Helper T cell (primary cell): ENCODE data around the gene URM1.

- PRO-cap, 2 experiments, result no peak in any of the 2 experiments
Measured at GRCh38 chr9:127823754-127824110, 21.1 kb downstream of the FPGS start.

DNA sequence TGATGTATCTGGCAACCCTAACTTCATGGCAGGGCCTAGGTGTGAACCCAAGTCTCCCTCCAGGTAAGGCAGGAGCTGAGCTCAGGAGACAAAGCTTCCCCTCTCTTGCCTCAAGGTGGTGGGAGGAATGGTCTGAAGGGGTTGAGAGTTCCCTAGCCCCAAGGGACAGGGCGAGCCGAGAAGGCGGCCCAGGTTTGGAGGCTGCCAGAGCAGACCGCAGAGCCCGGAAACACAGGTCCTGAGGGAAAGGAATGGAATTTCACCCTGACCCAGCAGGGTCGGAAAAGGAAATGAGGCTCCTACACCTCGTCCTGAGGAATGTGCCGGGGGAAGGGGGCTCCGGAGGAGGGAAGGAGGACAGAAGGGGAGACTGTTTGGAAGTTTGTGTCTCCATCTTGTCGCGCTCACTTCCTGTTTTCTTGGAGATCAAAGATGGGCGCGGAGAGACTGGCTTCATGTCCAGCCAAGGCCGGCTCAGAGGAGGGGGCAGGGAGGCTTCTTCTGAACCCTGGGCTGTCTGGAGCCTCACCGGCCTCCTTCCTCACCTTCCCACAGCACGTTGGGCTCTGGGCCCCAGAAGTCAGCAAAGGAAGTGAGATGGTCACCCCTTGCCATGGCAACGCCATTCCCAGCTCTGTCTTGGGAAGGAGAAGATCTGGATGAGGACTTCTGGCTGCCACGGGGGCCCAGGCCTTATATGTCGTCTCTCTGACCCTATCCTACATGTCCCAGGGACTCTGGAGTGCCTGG is 9.5 kb downstream of the ENG start:
- PRO-cap, 2 experiments, result no peak in any of the 2 experiments

DNA sequence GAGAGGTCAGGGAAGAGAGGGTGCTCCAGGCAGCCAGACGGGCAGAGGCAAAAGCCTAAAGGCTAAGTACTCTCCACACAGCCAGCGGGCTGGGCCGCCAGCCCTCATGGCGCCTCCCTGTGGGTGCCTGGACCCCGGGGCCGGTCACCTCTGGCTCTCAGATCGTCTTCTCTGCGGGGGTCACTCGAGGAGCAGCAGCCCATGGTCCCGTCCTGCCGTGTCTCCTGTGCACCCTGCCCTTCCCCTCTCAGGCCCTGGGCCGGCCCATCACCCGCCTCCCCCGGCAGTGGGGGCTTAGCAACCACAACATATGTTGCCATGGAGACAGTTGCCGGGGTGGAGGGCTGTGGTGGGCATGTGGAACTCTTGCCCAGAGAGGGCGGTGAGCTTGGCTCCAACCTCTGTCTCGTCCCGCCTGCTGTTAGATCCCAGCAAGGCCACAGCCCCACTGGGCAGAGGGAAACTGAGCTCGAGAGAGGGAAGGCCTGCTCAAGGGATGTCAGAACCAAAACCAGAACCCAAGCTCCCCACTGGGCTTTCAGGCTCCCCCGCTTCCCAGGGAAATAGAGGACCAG is 4.1 kb downstream of the AK1 start:
- PRO-cap, 2 experiments, result no peak in any of the 2 experiments

GRCh38 chr9:127948095-127948993 is 10.7 kb upstream of the DPM2 start:
- PRO-cap, 2 experiments, result no peak in any of the 2 experiments

- PRO-cap, 2 experiments, result no peak in any of the 2 experiments
Measured at GRCh38 chr9:127951898-127952591, 14.4 kb upstream of the DPM2 start.

DNA sequence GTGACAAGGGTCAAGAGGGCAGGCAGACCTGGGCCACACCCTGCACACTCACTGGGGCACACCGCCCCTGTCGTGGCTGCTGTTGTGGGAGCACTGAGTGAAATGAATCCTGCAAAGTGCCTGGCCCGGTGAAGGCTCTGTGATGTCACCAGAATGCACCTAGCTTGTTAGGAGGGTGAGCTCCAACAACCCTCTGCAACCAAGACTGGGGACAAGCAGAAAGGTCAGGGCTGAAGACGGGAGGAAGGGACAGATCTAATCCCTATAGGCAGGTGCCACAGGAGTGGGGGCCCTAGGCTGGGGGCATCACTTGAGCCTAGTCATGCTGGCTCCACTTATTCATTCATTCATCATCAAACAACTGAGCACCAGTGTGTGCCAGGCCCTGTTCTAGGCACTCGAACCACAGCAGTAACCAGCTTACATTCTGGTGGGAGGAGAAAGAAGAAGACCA is 18.2 kb upstream of the DPM2 start:
- PRO-cap, 2 experiments, result no peak in any of the 2 experiments

- PRO-cap, 2 experiments, result no peak in any of the 2 experiments
Measured at GRCh38 chr9:127973195-127974029, 7.4 kb downstream of the EEIG1 start.

DNA sequence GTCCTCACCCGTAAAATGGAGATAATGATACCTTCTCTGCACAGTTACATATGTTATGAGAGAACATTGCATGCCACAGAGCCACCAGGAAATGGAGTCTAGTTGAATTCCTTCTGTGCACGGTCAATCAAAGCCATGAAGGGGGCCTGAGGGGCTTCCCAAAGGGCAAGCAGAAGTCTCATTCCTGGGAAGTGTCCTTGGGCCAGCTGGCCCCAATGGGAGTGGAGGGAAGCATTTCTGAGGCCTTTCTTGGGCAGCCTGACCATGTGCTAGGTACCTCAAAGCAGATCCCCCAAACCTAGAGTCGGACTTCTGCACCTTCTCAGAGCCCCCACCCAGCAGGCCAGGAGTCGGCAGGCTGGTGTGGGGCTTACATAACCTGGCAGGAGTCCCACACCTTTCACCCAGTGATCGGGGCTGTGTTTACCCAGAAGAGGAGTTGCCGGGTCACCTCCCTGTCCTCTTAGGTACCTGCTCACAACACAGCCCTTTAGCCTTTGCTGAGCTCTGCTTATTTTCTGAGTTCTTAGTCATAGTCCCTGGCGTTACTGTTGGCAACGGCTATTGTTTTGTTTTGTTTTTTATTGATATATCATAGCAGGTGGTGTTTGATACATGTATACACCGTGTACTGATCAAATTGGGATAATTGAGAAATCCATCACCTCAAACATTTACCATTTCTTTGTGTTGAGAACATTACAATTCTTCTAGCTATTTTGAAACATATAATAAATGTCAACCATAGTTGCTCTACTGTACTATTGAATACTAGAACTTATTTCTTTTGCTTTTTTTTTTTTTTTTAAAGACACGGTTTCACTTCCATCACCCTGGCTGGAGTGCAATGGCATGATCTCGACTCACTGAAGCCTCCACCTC is 10.2 kb upstream of the EEIG1 start:
- PRO-cap, 2 experiments, result peak in 1 of 2 experiments; most common minus-strand start position 499 of the sequence (in 1)

DNA sequence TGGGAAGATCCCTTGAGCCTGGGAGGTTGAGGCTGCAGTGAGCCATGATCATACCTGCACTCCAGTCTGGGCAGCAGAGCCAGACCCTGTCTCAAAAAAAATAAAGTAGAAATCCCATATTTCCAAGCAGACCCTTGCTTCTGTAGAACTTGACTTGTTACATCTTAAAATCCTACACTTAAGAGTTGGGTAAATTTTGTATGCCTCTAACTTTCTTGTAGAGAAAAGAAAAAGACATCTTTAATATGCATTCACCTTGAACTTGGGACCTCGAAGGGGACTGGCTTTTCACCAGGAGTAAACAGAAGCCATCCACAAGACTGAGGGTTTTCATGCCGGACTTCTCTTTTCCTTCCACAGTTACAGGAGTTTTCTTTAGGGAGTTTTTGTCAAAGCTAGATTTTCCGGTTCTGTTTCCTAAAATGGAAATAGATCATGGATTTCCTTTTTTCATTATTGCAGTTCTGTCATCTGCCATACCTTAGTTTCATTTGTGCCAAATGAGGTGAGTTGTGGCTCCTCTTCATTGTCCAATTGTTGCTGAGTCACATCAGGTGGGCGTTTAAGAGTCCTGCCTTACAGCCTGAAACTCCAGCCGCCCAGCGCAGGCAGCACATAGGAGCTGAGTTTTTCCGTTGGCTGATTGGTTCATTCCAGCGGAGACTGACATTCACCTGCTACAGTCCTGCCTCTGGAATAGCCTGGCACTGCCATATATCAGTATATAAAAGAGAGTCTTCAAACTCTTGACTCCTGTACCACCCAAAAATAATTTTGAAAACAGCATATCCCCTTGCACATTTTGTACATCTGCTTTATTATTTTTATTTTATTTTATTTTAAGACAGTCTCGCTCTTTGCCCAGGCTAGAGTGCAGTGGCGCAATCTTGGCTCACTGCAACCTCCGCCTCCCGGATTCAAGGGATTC is 14.1 kb downstream of the SLC25A25 start:
- PRO-cap, 2 experiments, result no peak in any of the 2 experiments

- PRO-cap, 2 experiments, result no peak in any of the 2 experiments
Measured at GRCh38 chr9:128115002-128116083, 12.2 kb downstream of the PTGES2 start.

DNA sequence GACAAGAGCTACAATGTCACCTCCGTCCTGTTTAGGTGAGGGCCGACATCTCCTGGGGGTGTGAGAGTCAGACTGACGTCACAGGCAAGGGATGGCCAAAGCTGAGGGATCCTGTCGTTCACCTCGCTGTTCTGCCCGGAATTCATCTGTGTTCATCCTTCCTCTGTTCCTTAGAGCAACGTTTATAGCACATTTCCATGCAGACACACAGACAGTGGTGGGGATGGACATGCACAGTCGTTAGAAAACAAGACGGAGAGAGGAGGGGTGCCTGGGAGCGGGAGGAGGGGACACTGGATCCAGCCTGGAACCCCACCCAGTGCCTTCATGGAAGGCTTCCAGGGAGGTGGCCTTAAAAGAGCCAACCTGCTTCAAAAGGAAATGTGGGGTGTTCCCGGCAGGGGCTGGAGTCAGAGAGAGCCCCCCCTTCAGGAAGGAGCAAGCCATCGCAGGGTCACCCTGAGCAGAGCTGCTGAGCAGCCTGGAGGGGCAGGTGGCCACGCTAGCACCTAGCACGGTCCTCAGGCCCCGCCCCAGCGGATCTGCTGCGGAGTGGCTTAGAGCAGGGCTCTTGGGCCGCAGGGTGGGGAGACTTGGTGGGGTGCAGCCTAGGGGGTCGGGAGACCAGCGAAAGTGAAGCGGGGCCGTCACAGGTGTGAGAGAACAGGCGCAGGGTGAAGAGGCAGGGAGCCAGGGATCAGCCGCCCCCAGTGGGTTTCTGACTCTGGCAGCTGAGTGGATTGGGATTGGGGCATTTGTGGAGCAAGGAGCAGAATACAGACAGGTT is 1.3 kb downstream of the LCN2 start:
- PRO-cap, 2 experiments, result no peak in any of the 2 experiments

DNA sequence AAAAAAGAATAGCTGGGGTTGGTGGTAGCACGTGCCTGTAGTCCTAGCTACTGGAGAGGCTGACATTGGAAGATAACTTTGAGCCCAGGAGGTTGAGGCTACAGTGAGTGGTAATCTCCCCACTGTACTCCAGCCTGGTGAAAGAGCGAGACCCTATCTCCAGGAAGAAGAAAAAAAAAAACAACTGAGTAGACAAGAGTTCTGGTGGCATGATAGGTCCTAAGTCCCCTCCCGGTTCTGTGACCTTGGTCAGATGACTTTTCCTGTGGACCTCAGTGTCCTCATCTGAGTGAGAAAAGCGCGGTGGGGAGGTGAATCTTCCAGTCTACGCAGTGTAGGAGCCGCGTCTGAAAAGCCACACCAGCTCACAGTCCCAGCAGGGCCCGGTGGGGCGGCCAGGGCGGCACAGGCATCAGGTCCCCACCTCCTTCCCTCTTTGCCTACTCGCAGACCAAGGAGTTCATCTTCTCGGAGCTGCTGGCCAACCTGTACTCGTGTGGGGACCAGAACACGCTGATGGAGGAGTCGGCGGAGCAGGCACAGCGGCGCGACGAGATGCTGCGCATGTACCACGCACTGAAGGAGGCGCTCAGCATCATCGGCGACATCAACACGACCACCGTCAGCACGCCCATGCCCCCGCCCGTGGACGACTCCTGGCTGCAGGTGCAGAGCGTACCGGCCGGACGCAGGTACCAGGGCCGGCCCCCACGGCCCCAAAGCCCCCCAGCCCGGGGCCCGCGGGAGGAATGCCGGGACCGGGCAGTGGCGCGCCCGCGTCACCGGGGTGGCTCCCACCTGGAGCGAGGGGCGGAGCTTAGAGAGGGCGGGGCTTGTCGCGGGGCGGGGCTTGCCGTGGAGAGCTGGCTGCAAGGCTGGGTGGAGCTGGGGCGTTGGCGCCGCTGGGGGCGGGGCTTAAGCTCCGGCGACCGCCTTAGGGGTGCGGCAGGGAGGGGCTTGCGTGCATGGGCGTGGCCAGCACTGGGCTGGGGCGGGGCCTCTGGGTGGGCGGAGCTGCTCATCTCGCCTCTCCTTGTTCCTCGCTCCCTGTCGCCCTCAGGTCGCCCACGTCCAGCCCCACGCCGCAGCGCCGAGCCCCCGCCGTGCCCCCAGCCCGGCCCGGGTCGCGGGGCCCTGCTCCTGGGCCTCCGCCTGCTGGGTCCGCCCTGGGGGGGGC is 25.8 kb downstream of the GOLGA2 start:
- PRO-cap, 2 experiments, result peak in 2 of 2 experiments; most common plus-strand start position 122 of the sequence (in 1); most common minus-strand start position 349 of the sequence (in 1)

DNA sequence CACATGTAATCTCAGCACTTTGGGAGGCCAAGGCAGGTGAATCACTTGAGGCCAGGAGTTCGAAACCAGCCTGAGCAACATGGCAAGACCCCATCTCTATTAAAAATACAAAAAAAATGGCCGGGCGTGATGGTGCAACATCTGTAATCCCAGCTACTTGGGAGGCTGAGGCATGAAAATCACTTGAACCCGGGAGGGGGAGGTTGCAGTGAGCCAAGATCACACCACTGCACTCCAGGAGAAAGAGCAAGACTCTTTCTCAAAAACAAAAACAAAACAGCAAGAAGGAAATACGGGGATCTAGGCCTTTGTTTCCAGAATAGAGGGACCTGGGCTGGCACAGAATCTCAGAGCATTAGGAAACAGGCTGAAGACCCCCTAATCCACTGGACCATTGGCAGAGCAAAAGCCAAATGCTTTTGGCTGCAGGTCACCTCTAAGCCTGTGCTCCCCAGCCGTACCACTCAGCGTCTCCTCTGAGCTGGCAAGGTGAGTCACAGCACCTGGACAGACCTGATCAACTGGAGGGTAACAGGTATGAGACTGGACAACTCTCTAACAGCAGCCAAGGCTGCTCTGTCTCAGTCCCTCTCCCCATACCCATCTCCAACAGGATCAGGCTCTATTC is 4.9 kb downstream of the GOLGA2 start:
- PRO-cap, 2 experiments, result no peak in any of the 2 experiments

DNA sequence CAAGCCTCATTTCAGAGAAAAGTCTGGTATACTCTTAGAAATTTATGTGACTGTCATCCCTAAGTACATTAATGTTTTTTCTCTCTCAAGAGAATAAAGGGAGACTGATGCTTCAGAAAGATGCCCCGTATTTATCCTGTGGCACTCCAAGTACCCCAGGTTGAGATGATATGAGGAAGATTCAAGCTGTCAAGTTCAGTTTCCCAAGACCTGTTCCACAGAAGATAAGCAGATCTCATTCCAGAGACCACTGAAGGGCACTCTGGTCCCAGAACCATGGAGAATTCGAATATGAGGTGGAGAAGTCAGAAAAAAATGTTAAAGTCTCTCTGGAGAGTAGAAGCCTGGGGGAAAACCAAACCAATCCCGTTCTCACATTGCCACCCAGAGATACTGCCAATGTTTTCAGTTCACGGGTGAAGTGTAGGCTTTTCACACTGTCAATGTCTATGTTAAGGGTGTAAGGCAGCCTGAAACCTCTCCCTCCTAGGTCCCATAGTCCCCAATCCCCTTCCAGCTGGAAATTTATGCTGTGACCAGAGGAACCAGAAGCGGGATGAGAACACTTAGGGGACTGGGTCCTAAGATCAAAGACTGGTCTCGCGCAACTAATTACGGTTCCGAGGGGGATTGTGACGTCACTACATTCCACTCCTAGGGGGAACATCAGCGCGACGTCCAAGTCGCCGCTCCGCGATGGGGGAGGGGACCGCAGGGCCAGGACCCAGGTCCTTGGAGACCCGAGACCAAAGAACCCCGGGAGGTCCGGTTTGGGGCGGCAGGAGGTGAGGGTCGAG is 897 bp downstream of the GOLGA2 start:
- PRO-cap, 2 experiments, result no peak in any of the 2 experiments

DNA sequence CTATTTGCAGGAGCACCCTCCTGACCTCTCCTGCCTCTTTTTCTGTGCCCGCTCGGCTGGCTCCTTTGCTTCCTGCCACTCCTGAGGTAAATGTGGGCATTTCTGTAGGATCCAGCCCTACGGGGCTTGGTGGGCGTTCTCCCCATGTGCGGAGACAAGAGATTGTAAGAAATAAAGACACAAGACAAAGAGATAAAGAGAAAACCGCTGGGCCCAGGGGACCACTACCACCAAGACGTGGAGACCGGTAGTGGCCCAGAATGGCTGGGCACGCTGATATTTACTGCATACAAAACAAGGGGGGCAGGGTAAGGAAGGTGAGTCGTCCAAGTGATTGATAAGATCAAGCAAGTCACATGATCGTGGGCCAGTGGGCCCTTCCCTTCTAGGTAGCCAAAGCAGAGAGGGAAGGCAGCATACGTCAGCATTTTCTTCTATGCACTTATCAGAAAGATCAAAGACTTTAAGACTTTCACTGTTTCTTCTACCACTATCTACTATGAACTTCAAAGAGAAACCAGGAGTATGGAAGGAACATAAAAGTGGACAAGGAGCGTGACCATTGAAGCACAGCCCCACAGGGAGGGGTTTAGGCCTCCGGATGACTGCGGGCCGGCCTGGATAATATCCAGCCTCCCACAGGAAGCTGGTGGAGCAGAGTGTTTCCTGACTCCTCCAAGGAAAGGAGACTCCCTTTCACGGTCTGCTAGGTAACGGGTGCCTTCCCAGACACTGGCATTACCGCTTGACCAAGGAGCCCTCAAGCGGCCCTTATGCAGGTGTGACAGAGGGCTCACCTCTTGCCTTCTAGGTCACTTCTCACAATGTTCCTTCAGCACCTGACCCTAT is 3.3 kb downstream of the SWI5 start:
- PRO-cap, 2 experiments, result no peak in any of the 2 experiments

DNA sequence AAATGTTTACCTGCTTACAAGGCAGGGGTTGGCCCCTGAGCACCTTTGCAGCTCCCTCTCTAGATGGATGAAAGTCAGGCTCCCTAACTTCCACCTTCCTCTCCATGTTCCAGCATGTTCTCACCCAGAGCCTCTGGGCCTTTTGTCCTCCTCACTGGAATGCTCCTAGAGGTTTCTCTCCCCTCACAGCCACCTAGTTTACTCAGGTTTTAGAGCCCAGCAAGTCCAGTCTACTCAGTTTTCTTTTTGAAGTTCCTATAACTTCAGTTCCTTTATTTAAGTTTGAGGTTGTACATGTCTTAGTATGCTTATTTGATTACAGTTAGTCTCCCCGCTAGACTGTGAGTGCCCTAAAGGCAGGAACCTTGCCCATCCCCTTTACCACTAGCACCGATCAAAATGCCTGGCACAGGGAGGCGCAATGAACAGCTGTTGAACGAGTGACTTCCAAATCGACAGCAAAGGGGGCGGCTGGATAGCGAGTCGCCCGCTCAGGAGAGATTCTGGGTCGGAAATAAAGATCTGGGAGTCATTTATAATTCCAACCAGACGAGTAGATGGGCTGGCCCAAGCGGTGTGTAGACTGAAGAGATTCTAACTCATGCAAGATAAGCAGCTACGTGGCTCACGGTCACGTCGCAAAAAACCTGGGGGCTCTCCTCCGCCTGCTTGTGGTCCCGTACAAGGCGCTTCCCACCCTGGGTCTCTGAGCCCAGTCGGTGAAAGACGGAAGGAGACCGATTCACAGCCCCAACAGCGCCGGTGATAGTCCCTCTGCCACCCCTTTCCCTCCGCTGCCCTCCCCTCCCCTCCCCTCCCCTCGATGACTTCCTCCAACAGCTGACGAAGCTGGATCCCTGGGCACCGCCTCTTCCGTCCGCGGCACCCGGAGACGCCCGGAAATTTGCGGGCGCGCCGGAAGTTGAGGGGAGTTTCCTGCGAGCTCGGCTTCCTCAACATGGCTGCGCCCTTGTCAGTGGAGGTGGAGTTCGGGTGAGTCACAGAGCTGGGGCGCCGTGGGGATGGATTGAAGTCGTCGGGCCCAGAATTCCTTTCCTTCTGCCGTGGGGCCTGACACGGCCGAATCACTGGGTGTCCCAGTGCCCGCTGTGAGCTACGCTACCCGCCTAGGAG is at the start of gene URM1:
Gene URM1 (plus strand): TSS at position 952 of the 1,134 bp plus-strand sequence.
- PRO-cap, 2 experiments, result peak in 2 of 2 experiments; most common plus-strand start position 950 of the sequence (in 1); most common minus-strand start position 776 of the sequence (in 2)

DNA sequence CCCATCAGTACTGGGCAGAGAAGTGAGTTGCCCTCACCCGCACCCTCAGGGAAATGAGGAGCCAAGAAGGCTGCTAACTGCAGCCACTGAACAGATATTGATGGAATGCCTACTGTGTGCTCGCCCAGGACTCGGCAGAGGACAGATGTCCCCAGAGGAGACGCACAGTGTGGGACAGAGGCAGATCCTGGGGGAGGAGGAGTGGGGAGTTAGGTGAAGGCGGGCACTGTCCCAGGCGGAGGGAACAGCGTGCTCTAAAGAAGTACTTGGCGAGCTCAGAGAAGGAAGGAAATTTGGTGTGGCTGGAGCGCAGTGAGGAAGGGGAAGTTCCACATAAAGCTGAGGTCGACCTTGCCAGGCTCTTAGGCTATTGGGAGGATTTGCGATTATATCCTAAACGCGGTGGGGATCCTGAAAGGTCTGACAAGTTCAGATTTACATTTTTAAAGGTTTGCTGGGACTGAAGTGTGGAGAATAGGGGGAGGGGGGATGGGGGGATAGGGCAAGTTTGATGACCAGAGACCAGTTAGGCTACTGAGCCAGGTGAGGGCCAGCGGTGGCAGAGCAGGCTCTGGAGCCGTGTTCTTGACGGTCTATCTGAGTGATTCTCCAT is 23.6 kb upstream of the CERCAM start:
- PRO-cap, 2 experiments, result no peak in any of the 2 experiments

DNA sequence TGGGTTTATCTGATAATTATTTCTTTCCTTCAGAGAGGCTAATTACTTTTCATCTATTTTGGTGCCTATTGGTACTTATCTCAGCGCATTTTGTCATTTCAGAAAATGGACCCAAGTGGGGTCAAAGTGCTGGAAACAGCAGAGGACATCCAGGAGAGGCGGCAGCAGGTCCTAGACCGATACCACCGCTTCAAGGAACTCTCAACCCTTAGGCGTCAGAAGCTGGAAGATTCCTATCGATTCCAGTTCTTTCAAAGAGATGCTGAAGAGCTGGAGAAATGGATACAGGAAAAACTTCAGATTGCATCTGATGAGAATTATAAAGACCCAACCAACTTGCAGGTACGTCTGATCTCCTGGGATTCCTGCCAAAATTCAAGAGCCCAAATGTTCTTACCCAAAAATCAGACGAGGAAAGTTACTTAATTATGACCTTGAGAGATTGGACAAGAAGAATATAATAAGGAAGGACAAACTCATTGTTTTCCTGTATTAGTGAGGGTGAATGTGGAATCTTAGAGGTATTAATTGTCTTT is 14.3 kb downstream of the SPTAN1 start:
- PRO-cap, 2 experiments, result no peak in any of the 2 experiments

DNA sequence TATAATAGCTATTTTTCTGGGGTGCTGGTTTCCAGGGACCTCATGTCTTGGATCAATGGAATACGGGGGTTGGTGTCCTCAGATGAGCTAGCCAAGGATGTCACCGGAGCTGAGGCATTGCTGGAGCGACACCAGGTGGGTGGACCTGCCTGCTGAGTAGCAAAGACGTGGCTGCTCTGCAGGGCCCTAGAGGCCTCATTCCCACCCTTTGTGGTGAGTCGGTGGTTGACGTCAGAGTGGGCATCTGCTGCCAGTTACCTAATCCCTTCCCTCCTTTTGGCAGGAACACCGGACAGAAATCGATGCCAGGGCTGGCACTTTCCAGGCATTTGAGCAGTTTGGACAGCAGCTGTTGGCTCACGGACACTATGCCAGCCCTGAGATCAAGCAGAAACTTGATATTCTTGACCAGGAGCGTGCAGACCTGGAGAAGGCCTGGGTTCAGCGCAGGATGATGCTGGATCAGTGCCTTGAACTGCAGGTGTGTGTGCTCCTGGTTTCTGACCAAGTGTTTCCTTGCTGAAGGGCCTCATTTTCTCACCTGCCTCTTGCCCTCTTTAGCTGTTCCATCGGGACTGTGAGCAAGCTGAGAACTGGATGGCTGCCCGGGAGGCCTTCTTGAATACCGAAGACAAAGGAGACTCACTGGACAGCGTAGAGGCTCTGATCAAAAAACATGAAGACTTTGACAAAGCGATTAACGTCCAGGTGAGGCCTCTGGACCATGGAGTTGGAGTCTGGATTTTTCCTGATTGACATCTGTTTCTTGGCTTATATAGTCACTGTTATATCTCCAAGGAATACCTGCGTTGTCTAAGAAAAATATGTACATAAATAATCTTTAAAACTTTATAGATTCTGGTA is 48.8 kb downstream of the DYNC2I2 start:
- PRO-cap, 2 experiments, result no peak in any of the 2 experiments

- PRO-cap, 2 experiments, result no peak in any of the 2 experiments
Measured at GRCh38 chr9:128633605-128633988, 23.1 kb downstream of the DYNC2I2 start.